ENCODE measurements around a stretch of chr4.

- PRO-cap, result no peak
- RAMPAGE, long total RNA, 2 experiments, result no peak in any of the 2 experiments
These were observed 1.7 kb upstream of the NDST3 start for GRCh38 chr4:118032580-118032993.

DNA sequence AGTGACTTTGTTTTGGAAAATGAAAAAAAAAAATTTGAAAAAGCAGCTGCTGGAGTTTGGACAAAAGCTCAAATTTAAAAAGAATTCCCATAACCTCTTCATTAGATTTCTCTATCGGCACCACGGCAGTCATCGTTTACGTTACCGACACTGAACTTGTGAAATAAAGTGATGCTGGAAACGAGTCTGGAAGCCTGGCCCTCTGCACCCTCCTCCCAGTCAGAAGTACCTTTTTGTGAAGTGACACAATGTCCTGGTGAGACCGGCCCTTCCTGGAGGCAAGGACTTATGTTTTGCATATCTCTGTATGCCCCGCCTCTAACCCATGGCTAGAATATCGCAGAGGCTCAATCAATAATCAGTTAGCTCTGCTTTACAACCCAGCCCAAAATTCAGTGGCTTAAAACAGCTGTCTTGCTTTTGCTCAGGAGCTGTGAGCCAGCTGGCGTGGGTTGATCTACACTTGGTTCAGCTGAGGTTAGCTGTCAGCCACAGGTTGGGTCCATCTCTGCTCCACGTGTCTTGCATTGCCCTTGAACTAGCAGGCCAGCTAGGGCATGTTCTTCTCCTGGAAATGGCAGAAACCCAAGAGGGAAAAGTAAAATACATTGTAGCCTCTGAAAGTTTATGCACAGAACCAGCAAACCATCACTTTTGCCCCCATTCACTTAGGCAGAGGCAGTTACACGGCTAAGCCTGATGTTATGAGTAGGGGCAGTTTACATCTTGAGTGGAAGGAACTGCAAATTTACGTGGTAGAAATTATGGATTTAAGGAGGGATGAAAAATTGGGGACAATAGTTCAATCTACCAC lies 98.8 kb upstream of the METTL14 start:
- PRO-cap, result no peak
- RAMPAGE, long total RNA, 2 experiments, result no peak in any of the 2 experiments

- PRO-cap, result no peak
- RAMPAGE, long total RNA, 2 experiments, result no peak in any of the 2 experiments
These were observed 56.2 kb downstream of the METTL14 start for GRCh38 chr4:118741300-118741891.

- PRO-cap, result no peak
- RAMPAGE, long total RNA, 2 experiments, result no peak in any of the 2 experiments
These were observed 30.3 kb downstream of the SEC24D start for GRCh38 chr4:118805358-118806335.

GRCh38 chr4:118816766-118817402 lies 19.0 kb downstream of the SEC24D start:
- PRO-cap, result no peak
- RAMPAGE, long total RNA, 2 experiments, result start-site peak on the minus strand in 1 of 2 experiments, at chr4:118817310-118817338 at its widest, 18 reads per replicate

- PRO-cap, result no peak
- RAMPAGE, long total RNA, 2 experiments, result no peak in any of the 2 experiments
These were observed 16.9 kb downstream of the SYNPO2 start for GRCh38 chr4:118905355-118906073.

DNA sequence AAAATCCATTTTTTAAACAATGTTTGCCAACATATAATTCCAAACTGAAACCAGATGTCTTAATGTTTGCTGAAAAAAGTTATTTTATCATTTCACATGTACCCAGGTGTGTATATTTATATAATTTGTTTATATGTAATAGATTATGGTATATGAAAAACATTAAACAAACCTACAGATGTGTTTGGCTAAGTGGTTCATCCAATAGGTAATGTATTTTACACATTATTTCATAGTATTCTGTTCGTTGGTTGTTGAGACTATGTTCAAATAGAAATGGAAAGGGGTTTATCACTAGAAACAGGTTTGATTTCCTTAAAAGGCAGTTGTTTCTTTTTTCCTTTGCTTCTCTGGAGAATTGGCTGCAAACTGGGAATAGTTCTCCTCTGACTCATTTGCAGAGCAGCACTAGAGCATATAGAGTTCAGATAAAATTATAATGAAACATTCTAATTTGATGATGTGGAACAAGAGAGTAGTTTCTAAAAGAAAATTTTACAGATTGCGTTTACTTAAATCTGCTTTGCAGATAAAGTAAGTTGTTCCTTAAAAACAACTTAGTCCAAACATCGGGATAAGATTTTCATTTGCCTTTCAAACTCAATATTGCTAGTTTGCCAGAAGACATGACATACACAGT lies 29.6 kb downstream of the SYNPO2 start:
- PRO-cap, result no peak
- RAMPAGE, long total RNA, 2 experiments, result no peak in any of the 2 experiments

- PRO-cap, result bidirectional peak, plus-strand start at chr4:119000710, minus-strand start at chr4:119000595
- RAMPAGE, long total RNA, 2 experiments, result no peak in any of the 2 experiments
These were observed 111.6 kb downstream of the SYNPO2 start for GRCh38 chr4:118999965-119000982.

GRCh38 chr4:119029588-119030920 lies 105.6 kb upstream of the MYOZ2 start:
- PRO-cap, result unidirectional peak, minus-strand start at chr4:119030381
- RAMPAGE, long total RNA, 2 experiments, result no peak in any of the 2 experiments

GRCh38 chr4:119030921-119031618 lies 104.6 kb upstream of the MYOZ2 start:
- PRO-cap, result no peak
- RAMPAGE, long total RNA, 2 experiments, result no peak in any of the 2 experiments

DNA sequence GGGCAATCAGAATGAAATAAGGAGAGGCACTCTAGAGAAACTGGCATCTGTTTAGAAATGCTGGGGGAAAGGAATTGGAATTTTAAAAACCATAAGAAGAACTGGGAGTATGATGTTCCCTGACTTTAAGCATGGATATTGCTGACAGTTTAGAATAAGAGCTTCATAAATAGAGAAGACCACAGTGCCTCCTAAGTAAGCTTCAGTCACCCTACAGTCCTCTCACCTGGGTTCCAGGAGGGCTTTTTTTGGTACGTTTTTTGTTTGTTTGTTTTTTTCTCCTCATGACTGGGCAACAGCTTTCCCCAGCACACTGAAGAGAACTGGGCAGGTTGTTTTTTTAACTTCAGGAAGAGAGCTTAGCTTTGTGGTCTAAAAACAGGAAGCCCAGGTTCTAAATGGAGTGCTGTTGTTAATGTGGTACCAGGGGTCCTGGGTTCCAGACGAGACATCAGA lies 4.0 kb downstream of the MYOZ2 start:
- PRO-cap, result no peak
- RAMPAGE, long total RNA, 2 experiments, result no peak in any of the 2 experiments

- PRO-cap, result bidirectional peak, plus-strand start at chr4:119213286, minus-strand start at chr4:119213092
- RAMPAGE, long total RNA, 2 experiments, result start-site peak on the plus strand in 1 of 2 experiments, at chr4:119213047-119213173 at its widest, 8 reads per replicate
These were observed 544 bp downstream of the USP53 start for GRCh38 chr4:119212921-119213593.

DNA sequence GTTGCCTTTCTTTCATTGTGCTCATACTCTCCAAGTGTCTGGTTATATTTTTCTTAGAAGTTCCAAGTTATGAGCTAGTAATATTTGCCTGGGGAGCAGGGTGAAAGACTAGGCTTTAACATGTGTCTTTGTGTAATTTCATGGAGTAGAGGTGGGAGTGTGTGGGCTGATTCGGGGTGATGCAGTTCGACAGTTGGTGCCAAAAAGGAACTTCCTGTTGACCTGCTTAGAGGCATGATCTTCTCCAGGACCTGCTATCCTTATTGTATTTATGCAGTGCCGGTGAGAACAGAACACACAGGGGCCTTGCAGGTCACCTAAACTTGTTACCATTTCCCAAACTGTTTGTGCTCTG lies 21.2 kb downstream of the USP53 start:
- PRO-cap, result no peak
- RAMPAGE, long total RNA, 2 experiments, result no peak in any of the 2 experiments

GRCh38 chr4:119299723-119300011 lies 778 bp downstream of the C4orf3 start:
- PRO-cap, result no peak
- RAMPAGE, long total RNA, 2 experiments, result no peak in any of the 2 experiments

- PRO-cap, result no peak
- RAMPAGE, long total RNA, 2 experiments, result no peak in any of the 2 experiments
These were observed 50.5 kb upstream of the PDE5A start for GRCh38 chr4:119679030-119679670.

GRCh38 chr4:119707136-119707615 lies 78.6 kb upstream of the PDE5A start:
- PRO-cap, result no peak
- RAMPAGE, long total RNA, 2 experiments, result no peak in any of the 2 experiments

DNA sequence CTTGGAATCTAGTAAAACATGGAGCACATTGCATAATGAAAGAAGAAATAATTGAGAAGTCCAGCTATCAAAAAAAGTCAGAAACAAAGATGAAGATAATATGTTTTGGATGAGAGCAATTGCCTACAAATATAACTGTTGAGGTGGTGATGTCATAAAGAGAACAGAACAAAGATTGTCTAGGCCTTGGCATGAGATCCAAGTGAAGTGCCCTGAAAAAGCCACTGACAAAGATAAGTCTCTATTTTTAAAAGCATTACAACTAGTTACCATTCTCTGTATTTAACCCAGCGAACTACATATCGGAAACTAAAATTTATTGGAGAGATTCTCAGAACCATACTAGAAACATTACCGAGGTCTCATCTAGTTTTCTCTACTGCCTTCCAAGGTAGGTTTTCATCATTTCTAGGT lies 127.4 kb downstream of the MAD2L1 start:
- PRO-cap, result no peak
- RAMPAGE, long total RNA, 2 experiments, result no peak in any of the 2 experiments

GRCh38 chr4:120049576-120050270 lies 16.9 kb downstream of the MAD2L1 start:
- PRO-cap, result no peak
- RAMPAGE, long total RNA, 2 experiments, result no peak in any of the 2 experiments

GRCh38 chr4:120749254-120749963 lies 173.1 kb downstream of the PRDM5 start:
- PRO-cap, result no peak
- RAMPAGE, long total RNA, 2 experiments, result no peak in any of the 2 experiments

DNA sequence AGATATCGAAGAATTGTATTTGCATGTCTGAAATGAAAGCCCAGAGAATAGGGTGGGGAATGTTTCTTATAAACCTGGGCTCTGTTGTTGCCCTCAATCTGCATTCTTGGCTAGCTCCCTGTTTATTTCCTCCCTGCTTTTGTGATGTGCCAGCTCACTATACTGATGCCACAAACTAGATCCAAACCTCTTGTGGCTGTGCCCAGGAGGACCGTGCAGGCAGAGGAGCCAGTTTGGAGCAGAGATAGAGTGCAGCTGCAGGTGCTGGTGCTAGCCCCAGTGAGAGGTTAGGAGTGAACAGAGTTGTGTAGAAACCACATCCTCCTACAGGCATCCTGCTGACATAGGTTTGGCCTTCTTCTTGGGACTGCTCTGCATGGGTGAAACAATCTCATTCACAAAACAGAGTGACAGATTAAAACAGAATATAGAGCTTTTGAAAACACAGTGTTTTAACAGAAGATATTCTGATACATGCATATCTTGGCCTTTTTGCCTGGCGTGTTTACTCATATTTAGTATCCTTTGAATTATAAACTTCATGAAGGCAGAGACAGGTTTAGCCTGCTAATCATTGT lies 25.7 kb upstream of the TNIP3 start:
- PRO-cap, result no peak
- RAMPAGE, long total RNA, 2 experiments, result no peak in any of the 2 experiments

All from prostate gland (tissue), 2 donors.